Lower leg skin (tissue), 2 donors: ENCODE measurements around a stretch of chr13.

- PRO-cap, result no peak
- RAMPAGE, long total RNA, 2 experiments, result no peak in any of the 2 experiments
These were observed 84.8 kb downstream of the VWA8 start for GRCh38 chr13:41875853-41876724.

- PRO-cap, result no peak
- RAMPAGE, long total RNA, 2 experiments, result no peak in any of the 2 experiments
These were observed 75.5 kb downstream of the VWA8 start for GRCh38 chr13:41885275-41886037.

DNA sequence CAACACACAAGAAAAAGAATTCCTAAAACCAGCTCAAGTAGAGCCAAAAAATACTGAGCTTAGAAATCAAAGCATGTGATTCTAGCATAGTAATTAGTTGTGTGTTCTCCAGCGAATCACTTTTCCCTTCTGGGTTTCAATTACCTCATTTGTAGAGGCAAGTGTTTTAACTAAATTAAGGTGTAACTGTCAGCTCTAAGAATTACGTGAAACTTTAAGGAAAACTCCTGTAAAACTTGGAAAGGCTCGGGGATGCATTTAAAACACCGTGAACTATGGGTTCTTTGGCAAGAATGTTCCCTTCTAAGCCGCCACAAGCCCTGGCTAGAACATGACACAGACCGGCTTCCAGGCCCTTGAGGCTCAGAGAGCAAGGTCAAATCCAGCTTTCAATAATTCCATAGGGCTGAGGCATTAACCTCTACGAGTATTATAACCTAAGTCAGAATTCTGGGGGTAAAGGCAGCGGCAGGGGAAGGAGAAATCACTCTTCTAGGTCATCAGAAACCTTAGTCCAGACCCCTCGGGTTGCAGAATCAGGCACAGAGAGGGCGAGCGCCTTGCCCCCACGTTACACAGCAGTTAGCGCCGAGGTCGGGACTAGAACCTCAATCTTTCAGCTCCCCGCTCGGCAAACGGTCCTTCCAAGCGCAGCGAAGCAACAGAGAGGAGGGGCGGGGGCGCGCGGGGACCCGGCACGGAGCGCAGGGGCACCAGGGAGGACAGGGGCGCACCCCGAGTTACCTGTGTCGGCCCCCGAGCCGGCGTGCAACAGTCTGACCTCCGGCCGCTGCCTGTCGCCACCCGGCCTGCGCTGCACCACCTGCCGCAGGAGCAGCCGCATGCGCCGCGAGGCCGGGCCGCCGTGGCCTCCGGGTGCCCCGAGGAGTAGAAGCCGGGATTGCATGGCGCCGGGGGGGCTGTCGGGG is 536 bp downstream of the VWA8 start:
- PRO-cap, result unidirectional peak, plus-strand start at position 747 of the sequence
- RAMPAGE, long total RNA, 2 experiments, result no peak in any of the 2 experiments

- PRO-cap, result bidirectional peak, plus-strand start at chr13:42049405, minus-strand start at chr13:42049057; unidirectional peak, plus-strand start at chr13:42049488
- RAMPAGE, long total RNA, 2 experiments, result no peak in any of the 2 experiments
These were observed 971 bp downstream of the DGKH start for GRCh38 chr13:42049368-42049870.

GRCh38 chr13:42393174-42393754 is 121.3 kb downstream of the AKAP11 start:
- PRO-cap, result no peak
- RAMPAGE, long total RNA, 2 experiments, result no peak in any of the 2 experiments

DNA sequence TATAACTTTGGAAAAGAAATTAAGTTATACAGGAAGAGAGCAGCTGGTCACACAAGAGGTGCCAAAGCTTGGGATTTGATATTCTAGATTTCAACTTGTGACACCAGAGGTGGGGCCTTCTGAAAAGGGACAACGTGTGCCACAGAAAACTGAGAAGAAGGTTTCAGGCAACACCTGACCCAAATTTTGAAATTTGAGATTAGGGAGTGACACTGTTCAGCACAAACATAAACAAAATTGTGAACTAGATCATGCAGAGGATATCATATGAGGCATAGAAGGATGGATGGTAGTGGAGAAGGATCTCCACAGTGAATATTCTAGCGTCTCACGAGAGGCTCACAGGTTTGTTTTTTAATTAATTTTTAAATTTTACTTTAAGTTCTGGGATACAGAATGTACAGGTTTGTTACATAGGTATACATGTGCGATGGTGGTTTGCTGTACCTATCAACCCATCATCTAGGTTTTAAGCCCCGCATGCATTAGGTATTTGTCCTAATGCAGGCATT is 379.6 kb downstream of the ENOX1 start:
- PRO-cap, result no peak
- RAMPAGE, long total RNA, 2 experiments, result no peak in any of the 2 experiments

DNA sequence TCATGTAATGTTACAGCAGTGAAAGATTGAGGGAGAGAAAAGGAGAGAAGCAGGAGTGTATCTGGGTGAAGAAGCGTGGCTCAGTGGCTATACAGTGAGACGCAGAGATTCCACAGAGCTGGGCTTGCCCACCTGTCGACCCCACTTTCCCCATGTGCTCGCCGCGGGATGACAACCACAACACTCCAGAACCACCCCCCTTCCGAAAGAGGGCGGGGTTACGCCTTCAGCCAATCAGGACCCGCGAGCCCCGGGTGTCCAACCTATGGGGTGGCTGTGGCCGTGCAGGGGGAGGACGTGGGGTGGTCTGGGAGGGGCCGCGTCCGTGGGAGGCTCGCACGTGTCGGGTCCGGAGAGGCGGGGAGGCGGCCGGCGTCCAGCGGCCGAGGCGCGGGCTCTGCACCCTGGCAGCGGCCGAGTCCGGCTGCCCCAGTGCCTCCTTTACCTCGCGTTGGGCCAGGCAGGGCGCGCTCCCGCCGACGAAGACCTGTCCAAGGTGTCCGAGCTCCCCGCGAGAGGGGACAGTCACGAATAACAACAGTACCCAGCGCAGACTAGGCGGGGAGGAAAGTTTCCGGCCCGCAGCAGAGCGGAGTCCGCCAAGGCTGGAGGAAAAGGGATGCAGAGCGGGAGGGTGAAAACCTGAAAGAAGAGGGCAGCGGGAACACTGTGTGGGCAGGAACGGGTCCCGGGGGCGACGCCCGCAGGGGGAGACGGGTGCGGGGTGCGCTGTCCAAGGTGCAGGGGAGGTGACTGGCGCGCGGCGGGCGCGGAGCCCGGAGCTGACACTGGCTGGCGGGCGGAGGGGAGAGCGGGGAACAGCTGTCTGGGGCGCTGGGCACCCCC is 985 bp downstream of the ENOX1 start:
- PRO-cap, result no peak
- RAMPAGE, long total RNA, 2 experiments, result no peak in any of the 2 experiments

DNA sequence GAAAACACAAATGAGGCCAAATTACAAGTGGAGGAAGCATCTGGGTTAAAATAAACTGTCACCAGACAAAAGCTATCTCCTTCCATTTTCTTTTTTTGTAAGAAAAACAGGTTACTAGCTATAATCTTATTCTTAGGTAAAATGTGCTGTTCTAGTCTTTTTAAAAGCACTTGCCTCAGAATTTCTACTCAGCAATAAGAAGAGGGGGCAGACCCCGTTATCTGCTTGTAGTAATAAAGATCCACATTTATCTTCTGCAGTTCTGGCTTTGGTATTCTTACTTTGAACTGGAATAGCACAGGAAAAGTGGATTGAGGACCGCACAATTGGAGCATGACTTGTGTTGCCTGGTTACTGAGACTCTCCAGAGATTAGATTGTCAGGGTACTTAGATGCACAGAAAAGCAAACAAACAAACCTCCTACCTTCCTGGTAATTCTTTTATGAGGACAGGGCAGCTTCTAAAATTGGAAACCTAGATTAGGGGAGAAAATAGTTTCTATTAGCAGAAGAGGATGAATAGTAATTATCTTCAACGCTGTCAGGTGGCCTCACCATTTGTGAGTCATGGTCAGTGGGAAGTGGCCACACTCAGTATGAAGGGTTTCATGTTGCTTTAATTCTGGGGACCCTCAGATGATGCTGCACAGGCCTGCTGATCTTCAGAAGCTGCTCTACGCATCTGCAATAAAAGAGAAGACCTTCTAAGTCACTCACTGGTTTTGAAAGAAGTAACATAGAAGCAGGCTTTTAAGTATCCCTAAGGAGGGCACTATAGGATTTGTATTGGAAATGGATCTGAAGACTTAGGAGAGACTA is 106.7 kb downstream of the LACC1 start:
- PRO-cap, result no peak
- RAMPAGE, long total RNA, 2 experiments, result no peak in any of the 2 experiments

DNA sequence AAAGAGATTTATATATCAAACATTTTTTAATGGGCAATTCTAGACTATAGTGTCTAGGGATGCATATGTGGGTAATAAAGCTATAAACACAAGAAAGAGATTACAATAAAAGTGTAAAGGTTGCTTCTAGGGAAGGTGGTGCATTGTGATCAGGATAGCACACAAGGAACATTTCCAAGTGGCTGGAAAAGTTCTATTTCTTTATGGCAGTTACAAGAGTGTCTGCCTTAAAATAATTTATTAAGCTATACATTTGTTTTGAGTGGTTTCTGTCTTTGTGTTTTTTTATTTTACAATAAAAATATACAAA is 59.7 kb downstream of the SMIM2 start:
- PRO-cap, result no peak
- RAMPAGE, long total RNA, 2 experiments, result no peak in any of the 2 experiments

DNA sequence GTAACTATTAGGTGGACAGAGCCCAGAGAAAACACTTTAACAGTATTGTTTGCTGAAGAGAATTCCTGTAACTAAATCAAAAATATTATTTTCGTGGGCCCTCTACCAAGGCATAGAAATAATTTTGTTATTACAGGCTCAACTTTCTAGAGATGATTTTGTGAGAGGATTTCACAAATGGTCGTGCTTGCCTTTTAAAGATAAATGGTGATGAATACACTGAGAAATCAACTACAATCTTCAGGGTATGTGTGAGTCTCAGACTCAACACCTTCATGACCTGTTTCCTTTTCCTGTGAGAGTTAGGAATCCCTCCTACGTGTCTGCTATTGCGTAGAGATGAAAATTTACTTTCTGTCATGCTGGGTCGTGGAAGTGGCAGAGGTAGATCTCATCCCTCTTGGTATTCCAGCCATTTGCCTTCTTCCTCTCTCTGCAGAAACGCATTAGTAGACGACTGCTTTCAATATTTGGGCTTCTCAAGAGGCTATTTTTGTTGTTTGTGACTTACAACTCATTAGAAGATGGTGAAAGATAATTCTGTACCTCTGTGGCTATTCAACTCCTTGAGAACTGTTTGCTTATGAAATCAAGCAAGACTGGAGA is 48.4 kb downstream of the SMIM2 start:
- PRO-cap, result no peak
- RAMPAGE, long total RNA, 2 experiments, result no peak in any of the 2 experiments

- PRO-cap, result no peak
- RAMPAGE, long total RNA, 2 experiments, result no peak in any of the 2 experiments
These were observed 28.4 kb downstream of the SMIM2 start for GRCh38 chr13:44132543-44133270.

DNA sequence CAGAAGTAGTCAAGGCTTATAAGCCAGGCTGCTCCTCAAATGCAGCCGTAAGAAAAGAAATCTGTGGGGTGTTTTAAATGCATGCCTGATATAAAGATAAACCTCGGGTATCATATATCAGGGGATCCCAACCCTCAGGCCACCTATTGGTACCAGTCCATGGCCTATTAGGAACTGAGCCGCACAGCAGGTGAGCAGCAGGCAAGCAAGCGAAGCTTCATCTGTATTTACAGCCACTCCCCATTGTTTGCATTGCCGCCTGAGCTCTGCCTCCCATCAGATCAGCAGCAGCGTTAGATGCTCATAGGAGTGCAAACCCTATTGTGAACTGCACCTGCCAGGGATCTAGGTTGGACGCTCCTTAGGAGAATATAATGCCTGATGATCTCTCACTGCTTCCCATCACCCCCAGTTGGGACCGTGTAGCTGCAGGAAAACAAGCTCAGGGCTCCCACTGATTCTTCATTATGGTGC is 20.9 kb downstream of the SMIM2 start:
- PRO-cap, result no peak
- RAMPAGE, long total RNA, 2 experiments, result no peak in any of the 2 experiments

DNA sequence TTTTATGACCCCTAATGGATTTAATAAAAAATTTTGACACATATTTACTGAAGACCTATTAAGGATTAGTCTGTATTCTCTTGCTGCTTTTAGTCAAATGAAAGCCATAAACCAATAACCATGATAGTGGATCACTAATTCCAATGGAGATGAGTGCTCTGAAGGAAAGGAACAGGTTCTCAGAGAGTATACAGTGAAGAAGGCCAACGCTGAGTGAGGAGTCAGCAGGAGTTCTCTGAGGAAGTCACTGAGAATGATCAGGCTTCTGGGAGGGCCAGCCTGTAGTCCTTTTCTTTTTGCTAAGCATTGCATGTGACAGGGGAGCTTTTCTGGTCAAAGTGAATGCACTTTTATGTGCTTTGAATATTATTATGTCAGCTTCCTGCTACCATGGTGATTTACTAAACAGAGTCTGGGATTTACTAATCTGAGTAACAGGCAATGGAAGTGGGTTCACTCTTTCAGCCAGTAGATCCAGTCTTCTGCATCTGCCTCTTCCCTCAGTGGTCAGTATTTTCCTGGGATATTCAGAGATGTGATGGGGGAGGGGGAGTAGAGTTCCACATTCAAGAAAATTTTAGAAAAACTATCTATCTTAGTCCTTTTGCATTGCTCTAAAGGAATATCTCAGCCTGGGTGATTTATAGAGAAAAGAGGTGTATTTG is 81.1 kb upstream of the SERP2 start:
- PRO-cap, result no peak
- RAMPAGE, long total RNA, 2 experiments, result no peak in any of the 2 experiments

GRCh38 chr13:44382632-44383097 is 9.0 kb downstream of the SERP2 start:
- PRO-cap, result no peak
- RAMPAGE, long total RNA, 2 experiments, result no peak in any of the 2 experiments

- PRO-cap, result no peak
- RAMPAGE, long total RNA, 2 experiments, result no peak in any of the 2 experiments
These were observed 23.5 kb downstream of the SERP2 start for GRCh38 chr13:44396844-44397706.

DNA sequence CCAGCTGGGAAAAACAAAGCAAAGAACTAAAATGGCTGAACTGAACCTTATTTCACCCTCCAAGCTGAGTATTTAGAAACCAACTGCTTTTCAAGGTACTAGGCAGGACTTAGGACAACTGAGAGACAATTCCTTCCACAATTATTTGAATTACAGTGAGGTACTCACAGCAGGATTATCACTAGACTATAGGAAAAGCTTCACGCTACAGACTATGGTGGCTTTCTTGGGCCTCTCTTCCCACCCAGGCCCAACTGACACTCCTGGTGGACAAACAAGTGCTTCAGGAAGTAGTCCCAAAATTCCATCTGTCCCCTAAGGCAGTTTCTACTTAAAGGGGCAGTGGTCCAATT is 100.4 kb downstream of the SERP2 start:
- PRO-cap, result no peak
- RAMPAGE, long total RNA, 2 experiments, result no peak in any of the 2 experiments

- PRO-cap, result unidirectional peak, plus-strand start at chr13:44576073
- RAMPAGE, long total RNA, 2 experiments, result no peak in any of the 2 experiments
These were observed 391 bp downstream of the TSC22D1 start for GRCh38 chr13:44575579-44576299.

GRCh38 chr13:44577210-44578010 is 1.3 kb upstream of the TSC22D1 start:
- PRO-cap, result bidirectional peak, plus-strand start at chr13:44577470, minus-strand start at chr13:44577298; bidirectional peak, plus-strand start at chr13:44577629, minus-strand start at chr13:44577671; bidirectional peak, plus-strand start at chr13:44577750, minus-strand start at chr13:44577717; bidirectional peak, plus-strand start at chr13:44577888, minus-strand start at chr13:44577844
- RAMPAGE, long total RNA, 2 experiments, result no peak in any of the 2 experiments

DNA sequence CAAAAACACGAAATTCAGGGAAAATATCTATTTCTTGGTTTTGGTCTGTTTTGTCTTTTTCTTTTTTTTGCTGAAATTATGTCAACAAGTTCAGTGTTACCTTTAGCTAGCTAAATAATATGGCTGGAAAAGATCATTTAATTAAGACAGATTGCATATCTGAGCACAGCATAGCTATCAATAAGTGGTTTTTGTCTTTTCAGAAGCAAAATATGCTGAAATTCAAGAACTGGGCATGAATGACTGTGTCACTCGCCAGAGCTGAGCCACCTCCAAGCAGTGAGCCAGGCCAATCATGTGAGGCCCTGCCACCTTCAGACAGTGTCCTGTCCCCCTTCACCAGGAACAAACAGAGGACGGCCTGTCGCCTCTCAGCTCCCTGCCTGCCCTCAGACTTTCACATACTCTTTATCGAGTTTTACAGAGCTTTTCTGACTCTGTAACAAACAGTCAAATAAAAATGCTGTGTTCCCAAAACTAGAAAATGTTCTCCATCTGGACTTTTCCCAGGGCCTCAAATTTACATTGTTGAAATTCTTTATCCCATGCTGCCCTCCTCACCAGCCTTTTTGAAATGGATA is 171.0 kb upstream of the TSC22D1 start:
- PRO-cap, result no peak
- RAMPAGE, long total RNA, 2 experiments, result no peak in any of the 2 experiments

GRCh38 chr13:44917546-44918298 is 71.5 kb downstream of the NUFIP1 start:
- PRO-cap, result unidirectional peak, minus-strand start at chr13:44917676; bidirectional peak, plus-strand start at chr13:44918106, minus-strand start at chr13:44918031
- RAMPAGE, long total RNA, 2 experiments, result no peak in any of the 2 experiments